Metastatic Lung Carcinoma in the Adrenal Gland (tissue), 1 donor: ENCODE measurements around the gene BCO1.

DNA sequence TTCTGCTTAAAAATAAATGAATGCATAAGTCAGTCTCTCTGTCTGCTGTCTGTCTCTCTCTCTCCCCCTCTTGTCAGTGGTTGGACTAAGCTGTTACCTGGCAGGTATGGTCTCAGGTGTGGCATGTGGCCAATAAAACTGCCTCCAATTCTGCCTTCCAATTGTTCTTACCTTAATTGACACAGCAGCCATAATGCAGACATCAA is 78.7 kb upstream of the CDYL2 start:
- PRO-cap: no peak

DNA sequence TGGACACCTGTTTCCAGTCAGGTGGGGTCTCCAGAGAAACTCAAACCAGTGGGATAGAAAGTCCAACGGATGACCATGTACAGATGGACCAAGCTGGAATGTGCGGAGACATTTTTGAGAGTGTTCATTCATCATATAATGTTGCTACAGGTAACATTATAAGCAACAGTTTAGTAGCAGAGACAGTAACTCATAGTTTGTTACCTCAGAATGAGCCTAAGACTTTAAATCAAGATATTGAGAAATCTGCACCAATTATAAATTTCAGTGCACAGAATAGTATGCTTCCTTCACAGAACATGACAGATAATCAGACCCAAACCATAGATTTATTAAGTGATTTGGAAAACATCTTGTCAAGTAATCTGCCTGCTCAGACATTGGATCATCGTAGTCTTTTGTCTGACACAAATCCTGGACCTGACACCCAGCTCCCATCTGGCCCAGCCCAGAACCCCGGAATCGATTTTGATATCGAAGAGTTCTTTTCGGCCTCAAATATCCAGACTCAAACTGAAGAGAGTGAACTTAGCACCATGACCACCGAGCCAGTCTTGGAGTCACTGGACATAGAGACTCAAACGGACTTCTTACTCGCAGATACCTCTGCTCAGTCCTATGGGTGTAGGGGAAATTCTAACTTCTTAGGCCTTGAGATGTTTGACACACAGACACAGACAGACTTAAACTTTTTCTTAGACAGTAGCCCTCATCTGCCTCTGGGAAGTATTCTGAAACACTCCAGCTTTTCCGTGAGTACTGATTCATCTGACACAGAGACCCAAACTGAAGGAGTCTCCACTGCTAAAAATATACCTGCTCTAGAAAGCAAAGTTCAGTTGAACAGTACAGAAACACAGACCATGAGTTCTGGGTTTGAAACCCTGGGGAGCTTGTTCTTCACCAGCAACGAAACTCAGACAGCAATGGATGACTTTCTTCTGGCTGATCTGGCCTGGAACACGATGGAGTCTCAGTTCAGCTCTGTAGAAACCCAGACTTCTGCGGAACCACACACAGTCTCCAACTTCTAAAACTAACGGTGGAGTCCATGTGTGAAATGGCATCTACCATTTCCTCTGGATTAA is 8.6 kb downstream of the ATMIN start:
- PRO-cap: no peak

- PRO-cap: bidirectional peak, plus-strand start at chr16:81238691, minus-strand start at chr16:81238504
Measured at GRCh38 chr16:81238314-81238890, at the start of gene BCO1. BCO1 (plus strand) TSS chr16:81238689.

- PRO-cap: no peak
Measured at GRCh38 chr16:81437702-81438230, 6.8 kb upstream of the CMIP start.

GRCh38 chr16:81447243-81448348 is 3.0 kb downstream of the CMIP start:
- PRO-cap: unidirectional peak, minus-strand start at chr16:81447397; unidirectional peak, minus-strand start at chr16:81447554; bidirectional peak, plus-strand start at chr16:81448076, minus-strand start at chr16:81447976; unidirectional peak, minus-strand start at chr16:81448136

DNA sequence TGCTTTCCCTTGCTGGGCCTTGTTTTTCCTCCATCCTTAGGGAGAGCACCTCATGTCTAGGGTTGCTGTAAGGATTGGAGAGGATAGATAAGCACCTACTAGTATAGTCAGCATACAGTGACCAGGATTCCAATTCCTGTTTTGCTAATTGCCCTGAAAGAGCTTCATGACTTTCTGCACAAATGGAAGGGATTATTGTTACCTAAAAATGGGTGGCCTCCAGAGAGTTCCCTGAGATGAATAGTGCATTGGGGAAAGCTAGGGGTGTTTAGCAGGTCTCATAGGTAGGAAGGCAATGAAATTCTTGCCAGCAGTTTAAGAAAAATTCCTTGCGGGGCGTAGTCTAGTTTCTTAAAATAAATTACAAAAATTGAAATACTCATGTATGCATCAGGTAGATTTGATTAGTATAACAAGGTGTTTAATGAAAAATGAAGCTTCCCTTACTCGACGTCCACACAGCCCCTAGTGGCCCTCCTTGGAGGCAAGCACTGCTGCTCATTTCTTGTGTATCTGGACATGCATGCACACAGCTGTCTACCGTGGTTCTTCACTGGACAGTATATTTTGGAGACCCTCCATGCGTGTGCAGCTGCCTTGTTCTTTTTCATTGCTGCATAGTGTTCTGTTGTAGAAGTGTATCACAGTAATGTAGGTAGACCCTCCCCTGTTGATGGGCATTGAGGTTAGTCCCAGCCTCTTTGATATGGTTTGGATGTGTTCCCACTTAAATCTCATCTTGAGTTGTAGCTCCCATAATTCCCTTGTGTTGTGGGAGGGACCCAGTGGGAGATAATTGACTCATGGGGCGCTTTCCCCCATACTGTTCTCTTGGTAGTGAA is 6.0 kb downstream of the CMIP start:
- PRO-cap: no peak

- PRO-cap: no peak
Measured at GRCh38 chr16:81456563-81457351, 12.1 kb downstream of the CMIP start.

DNA sequence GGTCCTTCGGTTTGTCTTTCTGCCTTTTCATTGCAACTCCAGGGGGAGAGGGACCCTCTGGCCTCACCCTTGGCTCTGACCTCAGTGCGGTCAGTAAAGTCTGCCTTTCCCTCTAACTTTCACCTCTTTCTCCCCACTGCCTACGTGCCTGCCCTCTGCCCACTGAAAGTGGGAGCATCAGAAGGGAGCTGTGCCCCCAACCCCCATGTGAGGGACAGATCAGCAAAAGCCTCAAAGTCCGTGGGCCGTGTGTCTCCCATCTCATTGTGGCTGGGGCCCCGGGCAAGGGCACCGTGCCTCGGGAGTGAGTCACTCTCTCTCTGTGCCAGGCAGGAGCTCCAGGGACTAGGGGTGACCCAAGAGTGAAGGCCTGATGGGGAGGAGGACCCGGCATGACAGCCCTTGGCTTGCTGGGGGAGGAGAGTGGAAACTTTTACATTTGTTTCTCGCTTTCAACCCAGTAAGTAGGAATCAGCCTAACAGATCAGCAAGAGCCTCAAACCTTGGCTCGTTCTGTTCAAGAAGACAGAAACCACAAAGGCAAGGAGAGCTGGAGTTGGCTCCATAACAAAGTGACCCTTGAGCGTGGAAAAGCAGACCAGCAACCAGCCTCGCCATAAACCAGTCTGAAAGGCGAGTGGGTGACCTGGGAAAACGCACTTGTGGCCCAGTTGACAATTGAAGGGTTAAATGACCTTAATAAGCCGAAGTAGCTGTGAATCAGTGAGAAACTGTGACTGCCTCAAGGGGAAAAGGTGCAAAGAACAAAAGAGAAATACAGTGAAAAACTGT is 123.8 kb downstream of the CMIP start:
- PRO-cap: no peak

DNA sequence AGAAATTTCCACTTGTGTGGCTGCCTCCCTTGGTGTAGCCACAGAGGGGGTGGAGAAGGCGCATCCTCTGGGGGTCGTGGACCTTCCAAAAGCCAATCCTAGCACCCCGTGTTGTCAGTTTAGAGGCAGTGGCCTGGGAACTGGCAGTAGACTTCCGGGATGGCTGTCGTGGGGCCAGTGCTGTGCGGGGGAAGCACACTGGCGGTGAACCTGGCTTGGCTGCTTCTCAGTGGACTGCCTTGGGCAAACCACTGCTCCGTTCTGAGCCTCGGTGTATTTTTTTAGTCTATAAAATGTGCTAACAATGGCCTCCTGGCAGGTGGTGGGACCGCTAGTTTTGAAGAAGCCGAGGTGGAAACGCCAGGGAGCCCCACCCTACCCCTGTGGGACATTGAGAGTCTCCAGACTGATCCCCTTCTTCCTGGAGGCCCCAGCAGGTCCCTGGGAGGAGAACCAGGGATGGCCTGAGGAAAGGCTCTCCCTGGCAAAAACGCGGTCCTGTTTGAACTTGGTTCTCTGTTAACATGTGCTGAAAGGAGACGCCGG is 125.7 kb downstream of the CMIP start:
- PRO-cap: no peak

DNA sequence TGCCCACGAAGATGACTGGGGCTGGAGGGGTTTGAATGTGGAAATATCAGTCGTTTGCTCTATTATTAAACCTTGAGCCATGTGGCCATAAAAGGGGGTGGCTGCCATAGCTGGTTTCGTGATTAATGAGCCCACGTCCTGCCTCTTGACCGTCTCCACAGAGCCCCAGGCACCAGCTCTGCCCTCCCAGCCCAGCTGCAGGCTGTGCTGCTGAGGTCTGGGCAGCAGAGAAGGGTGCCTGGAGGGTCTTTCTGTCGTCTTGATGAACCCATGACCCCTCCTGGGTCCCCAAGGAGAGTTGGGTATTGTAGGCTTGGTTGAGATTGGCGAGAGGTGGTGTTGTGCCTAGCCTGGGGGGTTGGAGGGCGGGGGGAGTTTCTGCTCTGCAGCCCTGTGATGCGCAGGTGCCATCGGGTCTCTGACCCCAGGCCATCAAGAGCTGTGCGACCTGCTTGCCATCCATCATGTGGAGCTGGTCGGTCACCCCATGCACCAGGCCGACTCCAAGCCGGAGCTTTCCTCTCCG is 148.5 kb downstream of the CMIP start:
- PRO-cap: no peak

- PRO-cap: no peak
Measured at GRCh38 chr16:81604851-81605537, 160.4 kb downstream of the CMIP start.

- PRO-cap: no peak
Measured at GRCh38 chr16:81677686-81678071, 101.4 kb upstream of the PLCG2 start.

DNA sequence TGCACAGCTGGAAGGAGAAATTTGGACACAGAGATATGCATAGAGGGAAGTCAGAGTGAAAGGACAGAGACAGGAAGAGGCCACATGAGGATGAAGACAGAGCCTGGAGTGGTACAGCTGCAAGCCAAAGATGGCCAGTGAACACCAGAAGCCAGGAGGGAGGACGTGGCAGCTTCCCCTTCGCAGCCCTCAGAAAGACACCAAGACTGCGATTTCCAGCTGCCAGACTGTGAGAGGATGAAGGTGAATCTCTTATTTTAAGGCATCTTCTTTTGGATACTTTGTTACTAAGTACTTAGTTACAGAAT is 60.5 kb upstream of the PLCG2 start:
- PRO-cap: no peak

DNA sequence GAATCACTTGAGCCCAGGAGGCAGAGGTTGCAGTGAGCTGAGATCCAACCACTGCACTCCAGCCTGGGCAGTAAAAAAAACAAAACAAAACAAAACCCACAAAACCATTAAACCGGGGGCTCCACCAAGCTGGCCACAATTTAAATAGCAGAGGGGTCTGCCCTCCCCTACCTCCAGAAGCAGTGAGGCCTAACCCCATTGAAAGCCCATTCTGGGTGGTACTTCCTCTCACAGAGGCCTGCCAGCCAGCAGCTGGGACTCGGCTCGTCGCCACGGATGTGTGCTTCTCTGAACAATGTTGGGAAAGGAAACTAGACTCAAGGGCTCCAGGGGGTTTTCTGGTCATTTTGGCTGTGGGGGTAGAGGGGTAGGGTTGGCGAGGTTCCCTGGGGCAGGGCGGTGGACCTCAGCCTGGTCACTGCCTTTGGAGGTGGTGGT is 4.8 kb upstream of the PLCG2 start:
- PRO-cap: no peak

- PRO-cap: no peak
Measured at GRCh38 chr16:81798099-81799402, 19.5 kb downstream of the PLCG2 start.

GRCh38 chr16:81809907-81810645 is 31.0 kb downstream of the PLCG2 start:
- PRO-cap: no peak

DNA sequence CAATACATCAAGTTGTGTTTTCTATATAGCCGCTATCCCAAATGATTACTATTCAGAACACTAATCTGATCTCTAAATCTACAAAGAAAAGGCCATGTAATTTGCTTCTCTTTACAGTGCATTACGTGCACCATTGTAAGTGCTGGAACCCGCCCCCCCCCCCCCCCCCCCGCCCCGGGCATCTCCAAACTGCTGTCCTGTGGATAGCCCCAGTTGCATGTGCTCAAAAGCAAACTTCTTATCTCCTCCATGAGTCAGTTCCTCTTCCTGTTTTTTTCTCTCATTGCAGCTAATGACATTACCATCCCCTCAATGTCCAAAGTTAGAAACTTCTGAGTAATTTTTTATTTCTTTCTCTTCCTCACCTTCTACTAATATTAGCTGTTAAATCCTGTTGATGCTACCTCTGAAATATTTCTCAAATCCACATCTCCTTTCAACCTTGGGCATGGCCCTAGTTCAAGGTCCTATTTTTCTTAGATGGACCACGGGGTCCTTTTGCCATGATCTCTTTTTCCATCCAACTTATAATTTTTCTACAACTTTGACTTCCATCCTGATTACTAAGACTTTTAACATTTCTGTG is 74.1 kb downstream of the CDH13 start:
- PRO-cap: no peak

DNA sequence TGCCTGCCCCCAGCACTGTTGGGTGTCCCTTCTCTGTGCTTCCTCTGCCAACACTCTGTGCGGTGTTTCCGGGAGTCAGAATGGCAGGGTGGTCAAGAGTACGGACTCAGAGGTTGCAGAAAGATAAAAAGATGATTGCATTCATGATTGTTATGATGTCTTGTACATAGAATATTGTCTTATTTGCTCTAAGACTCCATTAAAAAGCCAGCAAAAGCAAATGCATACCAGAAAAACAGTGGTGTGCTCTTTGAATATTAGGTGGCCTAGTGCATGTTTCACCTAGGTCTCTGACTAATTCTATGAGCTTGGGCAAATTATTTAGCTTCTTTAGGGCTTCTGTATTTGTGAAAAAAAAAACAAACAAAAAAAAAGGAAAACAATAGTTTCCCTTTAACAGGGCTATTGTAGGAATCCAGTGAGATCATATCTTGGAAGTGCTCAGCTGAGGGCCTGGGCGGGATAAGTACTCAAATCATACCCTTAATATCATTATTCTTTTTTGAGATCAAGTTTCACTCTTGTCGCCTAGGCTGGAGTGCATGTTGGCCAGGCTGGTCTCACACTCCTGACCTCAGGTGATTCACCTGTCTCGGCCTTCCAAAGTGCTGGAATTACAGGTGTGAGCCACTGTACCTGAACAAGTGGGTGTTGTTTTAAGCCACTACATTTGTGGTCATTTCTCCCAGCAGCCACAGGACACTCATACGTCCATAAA is 86.8 kb downstream of the CDH13 start:
- PRO-cap: no peak

- PRO-cap: no peak
Measured at GRCh38 chr16:83343940-83344304, 463.9 kb upstream of the HSBP1 start.

DNA sequence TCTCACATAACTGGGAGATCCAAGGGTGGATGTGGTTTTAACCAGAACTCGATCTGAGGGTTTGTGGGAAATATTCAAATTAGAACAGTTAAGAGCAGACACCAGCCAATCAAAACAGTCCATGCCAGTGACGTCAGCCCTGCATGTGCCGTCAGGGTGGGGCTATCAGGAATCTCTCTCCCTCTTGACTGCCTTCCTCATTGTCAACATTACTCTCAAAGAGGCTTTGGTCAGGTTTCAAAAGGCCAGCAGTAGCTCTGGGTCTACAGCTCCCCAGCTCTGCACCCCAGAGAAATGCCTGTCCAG is 94.2 kb upstream of the HSBP1 start:
- PRO-cap: no peak